Pericardium (tissue), 1 donor: ENCODE results near the genes RPS6KB1 and RNFT1.

DNA sequence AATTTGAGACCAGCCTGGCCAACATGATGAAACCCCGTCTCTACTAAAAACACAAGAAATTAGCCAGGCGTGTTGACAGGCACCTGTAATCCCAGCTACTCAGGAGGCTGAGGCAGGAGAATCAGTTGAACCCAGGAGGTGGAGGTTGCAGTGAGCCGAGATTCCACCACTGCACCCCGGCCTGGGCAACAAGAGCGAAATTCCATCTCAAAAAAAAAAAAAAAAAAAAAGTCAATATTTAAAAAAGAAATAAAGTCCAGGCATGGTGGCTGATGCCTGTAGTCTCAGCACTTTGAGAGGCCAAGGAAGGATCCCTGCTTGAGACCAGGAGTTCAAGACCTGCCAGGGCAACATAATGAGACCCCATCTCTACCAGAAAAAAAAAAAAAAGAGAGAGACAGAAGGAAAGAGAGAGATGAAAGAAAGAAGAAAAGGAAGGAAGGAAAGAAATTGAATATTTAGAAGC, 36.8 kb downstream of the VMP1 start:
- RRBS: no CpG with 5 or more reads among the region's 5 CpGs

DNA sequence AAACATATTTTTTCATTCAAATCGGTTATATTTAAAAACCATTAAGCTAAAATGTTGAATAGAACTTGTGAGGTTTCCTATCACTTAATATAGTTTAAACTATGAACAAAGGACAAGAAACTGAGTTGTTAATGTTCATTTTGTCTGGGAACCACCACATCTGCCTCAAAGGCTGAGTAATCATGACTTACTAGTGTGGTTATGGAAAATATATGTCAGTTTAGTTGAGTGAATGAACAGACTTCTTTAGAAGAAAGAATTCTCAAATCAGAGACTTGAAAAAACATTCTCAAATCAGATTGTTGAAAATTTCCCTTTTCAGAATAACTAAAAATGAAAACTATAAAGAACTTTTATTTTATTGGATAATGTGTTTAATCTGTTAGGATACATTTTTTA, 55.0 kb downstream of the VMP1 start:
- RRBS: no CpG with 5 or more reads among the region's 1 CpG

DNA sequence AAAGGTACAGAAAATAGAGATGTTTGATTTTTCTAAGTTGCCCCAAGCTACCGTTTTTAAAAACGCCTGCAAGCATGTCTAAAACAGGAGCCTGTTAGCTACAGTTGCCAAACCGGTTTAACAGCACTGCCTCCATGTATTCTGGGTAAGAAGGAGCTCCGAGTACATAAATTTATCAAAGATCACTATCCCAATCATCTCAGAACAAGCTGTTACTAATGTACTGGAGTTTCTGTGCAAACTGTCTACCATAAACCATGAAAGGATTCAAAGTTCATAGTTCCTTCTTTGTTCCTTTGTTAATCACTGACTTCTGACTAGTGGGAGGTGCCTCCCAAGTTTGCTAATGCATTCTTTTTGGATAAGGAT, 55.4 kb downstream of the TUBD1 start:
- RRBS: no CpG with 5 or more reads among the region's 4 CpGs

- RRBS: 2% methylated on average over 13 of the region's 63 CpGs
These were observed at the start of gene RPS6KB1 for GRCh38 chr17:59893046-59894073. Gene RPS6KB1 (plus strand): TSS chr17:59893121.

DNA sequence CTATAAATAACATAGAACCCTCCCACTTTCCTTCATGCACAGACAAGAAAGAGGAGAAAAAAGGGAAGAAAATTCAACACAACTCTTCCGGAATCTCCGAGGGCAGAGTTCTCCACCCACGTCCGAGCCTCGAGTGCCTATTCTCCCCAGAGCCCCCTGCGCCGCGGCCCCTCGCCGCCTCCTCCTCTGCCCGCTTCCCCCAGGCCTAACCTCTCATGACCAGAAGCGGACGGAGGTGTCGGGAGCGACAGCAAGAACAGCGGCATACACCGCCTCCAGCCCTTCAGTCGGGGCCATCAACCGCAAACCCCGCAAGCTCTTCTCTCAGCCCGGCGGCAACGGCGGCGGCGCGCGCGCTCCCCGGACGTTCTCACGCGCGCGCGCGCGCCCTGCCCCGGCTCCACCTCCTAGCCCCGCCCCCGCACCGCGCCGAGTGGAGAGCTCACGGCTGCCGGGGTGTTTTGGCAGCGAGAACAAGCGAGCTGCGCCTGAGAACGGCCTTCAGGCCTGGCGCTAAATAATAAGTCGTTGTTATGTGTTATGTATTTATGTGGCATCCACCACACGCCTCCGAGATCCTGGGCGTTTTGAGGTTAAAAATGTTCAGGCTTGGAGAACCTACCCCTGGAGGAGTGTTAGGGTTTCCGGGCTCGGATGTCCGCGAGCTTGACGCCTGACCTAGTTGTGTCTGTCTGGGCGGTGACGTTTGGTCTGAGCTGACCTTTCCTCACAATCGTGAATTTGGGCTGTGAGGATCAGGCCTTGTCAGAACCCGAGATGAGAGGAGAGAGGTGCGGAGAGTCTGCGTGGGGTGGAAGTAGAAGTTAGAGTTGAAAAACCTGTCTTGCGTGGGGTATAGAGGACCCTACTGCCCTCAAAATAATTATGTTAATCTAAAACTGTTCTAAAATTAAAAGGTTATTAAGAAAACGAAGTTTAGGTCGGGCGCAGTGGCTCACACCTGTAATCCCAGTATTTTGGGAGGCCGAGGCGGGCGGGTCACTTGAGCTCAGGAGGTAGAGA, at the start of gene RNFT1:
RNFT1 (minus strand) TSS at position 343 of the 1,023 bp plus-strand sequence.
- RRBS: 2% methylated on average over 8 of the region's 73 CpGs

DNA sequence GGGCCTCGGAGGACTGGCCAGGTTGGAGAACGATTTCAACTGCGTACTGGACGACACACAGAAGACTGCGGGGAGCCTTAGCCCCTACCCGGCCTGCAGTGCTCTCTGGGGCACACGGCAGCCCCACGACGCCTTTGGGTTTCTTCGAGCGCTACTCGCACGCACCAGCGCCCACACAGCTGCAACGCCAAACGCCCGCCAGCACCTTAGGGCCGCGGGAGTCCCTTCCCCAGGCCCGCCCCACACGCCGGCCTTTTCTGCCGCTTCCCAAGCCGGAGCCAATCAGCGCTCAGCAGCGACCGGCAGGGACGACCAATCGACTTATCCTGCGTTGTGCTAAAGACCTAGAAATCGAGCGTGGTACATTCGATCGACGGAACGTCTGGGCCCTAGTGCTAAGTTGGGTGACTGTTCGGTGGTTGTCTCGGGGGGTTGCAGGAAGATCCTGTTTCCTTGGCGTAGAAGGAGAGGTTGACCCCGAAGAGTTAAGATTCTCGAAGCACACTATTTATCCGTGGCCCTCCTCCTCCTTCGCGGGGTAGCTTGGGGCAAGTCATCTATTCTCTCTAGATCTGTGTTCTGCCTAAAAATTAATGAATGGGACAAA, 14.2 kb upstream of the CA4 start:
- RRBS: no CpG with 5 or more reads among the region's 44 CpGs

DNA sequence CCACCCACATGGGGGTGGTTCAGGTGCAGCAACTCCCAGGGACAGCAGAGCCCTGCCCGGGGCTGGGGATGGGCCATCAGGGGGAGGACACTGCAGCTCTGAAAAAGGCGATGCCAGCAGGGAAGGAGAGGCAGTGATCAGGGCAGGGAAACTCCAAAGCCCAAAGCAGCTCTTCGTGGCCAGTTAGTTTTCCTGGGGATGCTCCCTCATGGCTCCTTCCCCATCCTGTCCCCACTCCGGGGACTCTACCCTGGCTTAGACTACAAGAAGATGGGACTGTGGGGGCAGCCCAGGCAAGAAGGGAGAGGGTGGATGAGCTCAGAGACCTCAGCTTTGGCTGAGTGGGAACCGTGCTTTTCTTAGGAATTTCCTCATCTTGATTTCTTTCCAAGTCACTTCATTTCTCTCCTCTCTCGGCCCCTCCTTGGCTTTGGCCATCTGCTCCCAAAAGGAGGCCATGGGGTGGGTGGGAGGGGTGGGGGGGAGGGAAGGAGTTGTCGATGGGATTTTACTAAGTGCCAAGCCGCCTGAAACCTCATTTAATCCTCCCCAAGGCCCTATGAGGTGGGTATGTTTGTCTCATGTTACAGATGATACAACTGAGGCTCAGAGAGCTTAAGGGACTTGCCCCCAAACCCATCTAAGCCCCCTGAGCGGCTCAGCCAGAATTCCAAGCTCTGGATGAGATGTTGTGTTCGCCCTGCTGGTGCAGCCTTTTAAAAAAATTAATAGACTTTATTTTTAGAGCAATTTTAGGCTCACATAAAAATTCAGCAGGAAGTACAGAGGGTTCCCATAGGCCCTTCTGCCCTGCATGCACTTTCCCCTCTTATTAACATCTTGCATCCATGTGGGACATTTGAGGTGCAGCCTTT, 4.2 kb downstream of the CA4 start:
- RRBS: no CpG with 5 or more reads among the region's 10 CpGs

DNA sequence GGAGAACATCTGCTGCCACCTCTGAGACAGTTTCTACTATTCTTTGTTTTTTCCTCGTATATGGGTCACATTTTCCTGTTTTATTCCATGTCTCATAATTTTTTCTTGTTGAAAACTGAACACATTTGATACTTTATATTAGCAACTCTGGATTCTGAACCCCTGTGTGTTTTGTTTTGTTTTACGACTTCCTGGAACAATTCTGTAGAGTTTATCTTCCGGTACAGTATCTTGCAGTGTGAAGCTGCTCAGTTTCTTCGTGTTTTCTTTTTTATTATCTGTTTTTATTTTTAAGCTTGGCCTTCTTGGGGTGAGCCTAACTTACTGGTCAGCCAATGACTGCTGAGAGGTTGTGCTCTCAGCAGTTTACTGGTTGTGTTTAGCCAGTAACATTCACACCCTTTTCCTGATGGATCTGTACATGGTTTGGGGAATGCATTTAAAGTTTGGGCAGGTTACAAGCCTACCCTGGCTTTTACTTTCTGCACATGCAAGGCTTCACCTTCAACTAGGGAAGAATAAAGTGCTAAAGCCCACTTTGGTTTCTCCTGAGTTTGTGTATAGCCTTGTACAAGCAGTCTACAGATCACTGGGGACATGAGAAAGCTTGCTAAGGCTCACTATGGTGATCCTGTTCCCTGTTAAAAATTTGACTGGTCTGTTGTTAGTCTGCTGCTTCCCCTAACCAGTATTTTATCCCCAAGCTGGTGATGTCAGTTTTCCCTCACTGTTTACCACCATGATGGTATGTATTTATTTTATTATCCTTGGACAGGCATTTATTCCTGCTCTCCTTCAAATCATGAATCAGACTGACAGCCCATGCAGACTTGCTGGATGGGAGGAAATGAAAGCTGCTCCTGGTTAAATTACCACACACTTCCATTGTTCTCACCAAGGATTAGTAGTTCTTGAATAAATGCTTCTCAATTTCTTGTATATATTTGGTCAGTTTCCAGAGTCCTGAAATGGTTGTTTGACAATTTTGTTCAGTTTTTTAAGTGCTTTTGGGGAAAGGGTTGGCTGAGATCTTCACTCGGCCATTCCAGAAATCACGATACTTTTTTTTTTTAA, 99.4 kb downstream of the CA4 start:
- RRBS: no CpG with 5 or more reads among the region's 6 CpGs

DNA sequence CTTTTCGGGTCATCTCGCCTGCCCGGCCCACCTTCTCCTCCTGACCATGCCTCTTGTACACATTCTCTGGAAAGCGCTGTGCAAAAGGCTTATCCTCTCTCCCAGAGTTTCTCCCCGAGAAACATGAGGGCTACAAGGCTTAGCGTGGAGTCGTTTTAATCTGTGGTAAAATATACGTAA, 755 bp upstream of the USP32 start:
- RRBS: no CpG with 5 or more reads among the region's 8 CpGs

GRCh38 chr17:60392978-60393605, 1.2 kb upstream of the USP32 start:
- RRBS: no CpG with 5 or more reads among the region's 12 CpGs

DNA sequence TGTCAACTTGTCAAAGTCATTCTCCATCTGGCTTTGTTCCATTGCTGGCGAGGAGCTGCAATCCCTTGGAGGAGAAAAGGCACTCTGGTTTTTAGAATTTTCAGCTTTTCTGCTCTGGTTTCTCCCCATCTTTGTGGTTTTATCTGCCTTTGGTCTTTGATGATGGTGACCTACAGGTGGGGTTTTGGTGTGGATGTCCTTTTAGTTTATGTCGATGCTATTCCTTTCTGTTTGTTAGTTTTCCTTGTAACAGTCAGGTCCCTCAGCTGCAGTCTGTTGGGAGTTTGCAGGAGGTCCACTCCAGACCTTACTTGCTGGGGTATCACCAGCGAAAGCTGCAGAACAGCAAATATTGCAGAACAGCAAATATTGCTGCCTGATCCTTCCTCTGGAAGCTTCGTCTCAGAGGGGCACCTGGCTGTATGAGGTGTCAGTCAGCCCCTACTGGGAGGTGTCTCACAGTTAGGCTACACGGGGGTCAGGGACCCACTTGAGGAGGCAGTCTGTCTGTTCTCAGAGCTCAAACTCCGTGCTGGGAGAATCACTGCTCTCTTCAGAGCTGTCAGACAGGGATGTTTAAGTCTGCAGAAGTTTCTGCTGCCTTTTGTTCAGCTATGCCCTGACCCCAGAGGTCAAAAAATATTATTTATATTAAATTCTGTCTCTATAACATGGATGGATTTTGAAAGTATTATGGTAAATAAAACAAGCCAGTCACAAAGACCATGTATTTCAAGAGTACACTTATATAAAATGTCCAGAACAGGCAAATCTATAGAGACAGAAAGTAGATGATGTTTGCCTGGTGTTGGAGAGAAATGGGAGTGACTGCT, 38.1 kb downstream of the APPBP2 start:
- RRBS: no CpG with 5 or more reads among the region's 6 CpGs

GRCh38 chr17:60601627-60602337, 1.8 kb downstream of the PPM1D start:
- RRBS: no CpG with 5 or more reads among the region's 8 CpGs

GRCh38 chr17:60614264-60614838, 14.4 kb downstream of the PPM1D start:
- RRBS: no CpG with 5 or more reads among the region's 10 CpGs

DNA sequence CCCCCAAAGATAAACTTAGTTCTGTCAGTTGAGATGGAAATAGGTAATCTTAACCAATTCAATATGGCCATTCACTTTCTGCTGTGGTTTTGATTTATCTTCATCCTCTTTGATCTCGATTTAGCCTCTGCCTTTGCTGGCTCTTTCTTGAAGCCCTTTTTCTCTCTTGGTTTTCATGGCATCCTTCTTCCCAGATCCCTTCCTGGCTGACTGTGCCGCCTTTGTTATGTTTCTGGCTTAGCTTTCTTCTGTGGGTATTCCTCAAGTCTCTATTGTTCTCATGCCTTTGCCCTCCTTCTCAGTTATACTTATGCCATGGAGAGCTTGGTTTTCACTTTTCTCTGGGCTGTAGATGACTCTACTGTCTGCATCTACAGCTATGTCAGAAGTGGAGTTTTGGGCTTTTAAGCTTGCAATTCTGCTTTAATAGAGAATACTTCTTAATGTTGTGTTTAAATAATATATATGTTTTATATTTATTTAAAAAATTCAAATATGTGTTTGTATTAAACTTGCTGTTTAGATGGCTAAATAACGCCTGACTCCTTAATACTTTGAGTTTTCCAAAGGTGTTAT, 69.8 kb downstream of the BCAS3 start:
- RRBS: no CpG with 5 or more reads among the region's 3 CpGs

DNA sequence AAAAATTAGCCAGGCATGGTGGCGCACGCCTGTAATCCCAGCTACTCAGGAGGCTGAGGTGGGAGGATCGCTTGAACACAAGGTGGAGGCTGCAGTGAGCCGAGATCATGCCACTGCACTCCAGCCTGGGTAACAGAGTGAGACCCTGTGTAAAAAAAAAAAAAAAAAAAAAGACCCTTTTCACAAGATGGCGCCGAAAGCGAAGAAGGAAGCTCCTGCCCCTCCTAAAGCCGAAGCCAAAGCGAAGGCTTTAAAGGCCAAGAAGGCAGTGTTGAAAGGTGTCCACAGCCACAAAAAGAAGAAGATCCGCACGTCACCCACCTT, 330.0 kb upstream of the TBX2 start:
- RRBS: no CpG with 5 or more reads among the region's 11 CpGs

DNA sequence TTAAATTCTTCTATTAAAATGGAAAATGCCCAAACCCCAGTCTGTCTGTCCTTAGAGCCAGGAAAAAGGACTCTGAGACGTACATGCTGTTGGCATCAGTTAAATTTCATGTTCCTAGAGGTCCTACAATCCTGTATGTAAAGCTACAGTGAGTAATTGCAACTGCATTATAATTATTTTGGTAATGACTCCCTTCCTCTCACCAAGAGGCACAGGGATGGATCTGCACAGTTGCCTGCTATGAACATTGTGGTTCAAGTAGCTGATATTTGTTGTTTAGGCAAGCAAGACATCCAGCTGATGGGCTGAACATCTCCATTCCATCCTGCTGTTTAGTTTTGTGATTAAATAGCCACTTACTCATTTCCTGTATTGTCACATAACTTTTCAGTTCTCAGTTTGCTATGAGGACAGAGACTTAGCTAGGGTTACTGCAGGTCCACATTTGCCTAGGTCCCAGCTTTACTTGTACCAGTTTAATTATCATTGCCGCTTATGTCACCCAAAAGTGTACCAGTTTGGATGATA, 181.2 kb upstream of the TBX2 start:
- RRBS: no CpG with 5 or more reads among the region's 2 CpGs

DNA sequence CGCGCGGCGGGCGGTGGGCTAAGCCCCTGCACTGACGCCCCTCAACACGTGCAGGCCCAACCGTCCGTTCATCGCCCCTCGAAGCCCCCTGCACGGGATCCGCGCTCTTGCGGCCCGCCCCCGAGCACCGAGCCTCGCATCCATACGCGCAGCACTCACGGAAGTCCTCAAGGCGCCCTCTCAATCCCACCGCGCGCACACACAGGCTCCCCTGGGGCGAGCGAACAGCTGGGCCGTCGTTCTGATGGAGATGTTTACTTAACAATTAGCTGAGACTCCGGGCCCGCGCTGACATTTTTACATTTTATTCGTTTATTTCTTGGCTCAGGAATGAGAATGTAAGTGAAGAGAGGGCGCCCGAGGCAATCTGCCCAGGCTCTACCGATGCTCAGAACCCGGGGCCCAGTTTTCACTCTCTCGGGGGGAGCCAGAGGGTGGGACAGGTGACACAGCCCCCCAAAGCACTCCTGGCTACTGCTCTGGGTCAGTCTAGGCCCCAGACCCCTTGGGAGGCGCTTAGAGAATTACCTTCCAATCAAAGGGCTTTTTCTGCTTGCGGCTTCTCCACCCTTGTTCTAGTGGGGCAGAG, 3.7 kb downstream of the TBX2 start:
- RRBS: 13% methylated on average over 6 of the region's 41 CpGs

- RRBS: 2% methylated on average over 7 of the region's 38 CpGs
These were observed 17.2 kb downstream of the TBX2 start for GRCh38 chr17:61416680-61417431.

- RRBS: 30% methylated on average over 3 of the region's 7 CpGs
These were observed 15.4 kb downstream of the TBX4 start for GRCh38 chr17:61467642-61468070.

GRCh38 chr17:61911343-61911951, 16.3 kb downstream of the INTS2 start:
- RRBS: no CpG with 5 or more reads among the region's 4 CpGs